Anterior vena cava (tissue), 1 donor: Measurements from ENCODE around the gene TMEM200C.

GRCh38 chr18:3179440-3180096, 40.2 kb downstream of the MYOM1 start:
- PRO-cap, result no peak

DNA sequence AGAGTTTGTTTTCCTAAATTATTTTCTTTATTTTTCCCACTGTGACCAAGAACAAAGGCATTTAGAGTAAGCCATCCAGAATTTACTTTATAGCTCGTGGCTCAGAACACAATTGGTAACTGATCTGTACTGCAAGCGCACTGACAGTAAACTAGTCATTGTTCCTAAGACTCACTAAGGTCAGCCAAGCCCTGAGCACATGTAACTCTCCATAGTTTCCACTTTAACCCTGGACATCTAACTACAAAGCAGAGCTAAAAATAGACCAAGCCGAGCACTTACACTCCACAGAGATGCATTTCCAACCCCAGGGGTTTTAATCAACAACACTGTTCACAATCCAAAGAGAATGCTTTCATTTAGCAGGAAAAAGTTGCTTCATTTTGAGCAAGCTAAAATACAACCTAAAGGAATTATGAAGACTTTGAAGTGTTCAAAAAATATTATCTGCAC, 8.1 kb downstream of the MYOM1 start:
- PRO-cap, result no peak

- PRO-cap, result no peak
Measured at GRCh38 chr18:3220869-3221148, 1.0 kb upstream of the MYOM1 start.

DNA sequence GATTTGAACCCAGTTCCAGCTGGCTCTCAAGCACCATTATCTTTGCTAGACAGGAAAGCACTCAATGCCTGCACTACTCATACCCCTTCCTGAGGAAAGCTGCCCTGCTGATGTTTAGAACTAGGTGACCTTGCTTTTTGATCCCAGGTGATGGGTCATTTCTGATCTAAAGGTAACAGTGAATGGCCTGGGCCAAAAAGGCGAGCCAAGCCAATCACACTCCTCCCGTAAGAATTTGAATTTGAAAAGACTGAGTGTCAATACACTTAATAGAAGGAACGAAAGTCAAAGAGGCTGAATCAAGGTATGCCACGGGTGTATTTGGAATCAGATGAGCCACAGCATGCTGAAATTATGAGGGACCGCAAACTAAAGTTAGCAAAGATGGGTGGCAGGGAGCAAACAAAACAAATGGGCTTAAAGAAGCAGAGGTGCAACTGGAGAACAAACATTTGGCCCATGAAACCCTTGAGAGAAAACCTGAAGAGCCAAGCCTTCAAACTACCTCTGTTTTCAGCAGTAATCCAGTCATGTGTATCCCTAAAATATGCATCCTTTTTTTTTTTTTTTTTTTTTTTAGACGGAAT, 11.3 kb upstream of the MYOM1 start:
- PRO-cap, result no peak

DNA sequence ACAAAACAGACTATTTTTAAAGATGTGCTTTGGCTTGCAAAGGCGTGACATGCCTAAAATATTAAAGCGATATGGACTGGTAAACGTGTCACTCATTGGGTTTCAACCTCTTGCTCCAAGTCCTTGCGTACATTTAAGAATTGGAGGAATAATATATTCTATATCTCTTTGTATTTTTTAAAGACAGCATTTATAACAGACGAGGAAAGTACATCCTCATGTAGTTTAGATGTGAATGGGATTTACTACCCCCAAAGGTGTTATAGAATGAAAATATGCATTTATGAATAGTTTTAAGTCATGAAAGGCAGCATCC, 3.8 kb downstream of the MYL12A start:
- PRO-cap, result no peak

GRCh38 chr18:3253582-3254442, 6.2 kb downstream of the MYL12A start:
- PRO-cap, result no peak

DNA sequence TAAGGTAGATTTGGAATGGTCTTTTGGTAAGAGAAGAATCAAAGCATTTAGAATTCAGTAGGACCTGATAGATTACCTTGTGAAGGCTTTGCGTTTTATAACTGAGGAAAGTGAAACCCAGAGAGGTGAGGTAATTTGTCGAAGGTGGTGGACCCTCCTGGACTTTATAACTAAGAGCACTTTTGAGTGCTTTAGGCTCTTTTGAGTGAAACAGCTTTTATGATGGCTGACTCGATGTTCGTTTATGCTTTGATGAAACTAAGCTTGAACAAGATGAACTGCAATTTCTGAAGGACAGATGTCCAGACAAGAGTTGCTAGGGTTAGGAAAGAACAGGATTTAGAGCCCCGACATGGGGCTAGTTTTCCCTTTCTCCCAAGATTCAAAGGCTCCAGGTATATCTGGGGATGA, 1.4 kb downstream of the MYL12B start:
- PRO-cap, result no peak

DNA sequence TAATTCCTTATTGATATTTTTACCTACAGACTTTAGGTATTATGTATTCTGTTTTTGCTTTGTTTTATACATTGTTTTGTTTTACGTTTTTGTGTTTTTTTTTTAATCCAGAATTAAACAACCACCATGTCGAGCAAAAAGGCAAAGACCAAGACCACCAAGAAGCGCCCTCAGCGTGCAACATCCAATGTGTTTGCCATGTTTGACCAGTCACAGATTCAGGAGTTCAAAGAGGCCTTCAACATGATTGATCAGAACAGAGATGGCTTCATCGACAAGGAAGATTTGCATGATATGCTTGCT, 10.8 kb downstream of the MYL12B start:
- PRO-cap, result no peak

DNA sequence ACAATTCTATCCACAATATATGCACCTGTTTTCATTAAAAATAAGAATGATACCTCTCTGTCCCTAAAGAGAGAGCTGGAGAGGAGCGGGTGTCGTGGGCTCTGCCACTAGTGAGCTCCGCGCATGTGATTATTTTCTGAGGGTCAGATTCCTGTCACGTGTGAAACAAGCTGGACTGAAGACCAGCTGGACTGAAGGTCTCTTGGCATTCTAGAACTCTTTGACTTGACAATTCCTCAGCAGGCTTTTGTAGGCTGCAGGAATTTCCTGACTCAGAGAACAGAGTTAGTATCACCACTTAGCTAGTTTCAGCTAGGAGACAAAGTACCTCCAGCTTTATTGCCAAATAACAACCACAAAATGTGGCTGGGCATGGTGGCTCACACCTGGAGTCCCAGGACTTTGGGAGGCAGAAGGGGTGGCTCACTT, 88.5 kb downstream of the MYL12B start:
- PRO-cap, result no peak

DNA sequence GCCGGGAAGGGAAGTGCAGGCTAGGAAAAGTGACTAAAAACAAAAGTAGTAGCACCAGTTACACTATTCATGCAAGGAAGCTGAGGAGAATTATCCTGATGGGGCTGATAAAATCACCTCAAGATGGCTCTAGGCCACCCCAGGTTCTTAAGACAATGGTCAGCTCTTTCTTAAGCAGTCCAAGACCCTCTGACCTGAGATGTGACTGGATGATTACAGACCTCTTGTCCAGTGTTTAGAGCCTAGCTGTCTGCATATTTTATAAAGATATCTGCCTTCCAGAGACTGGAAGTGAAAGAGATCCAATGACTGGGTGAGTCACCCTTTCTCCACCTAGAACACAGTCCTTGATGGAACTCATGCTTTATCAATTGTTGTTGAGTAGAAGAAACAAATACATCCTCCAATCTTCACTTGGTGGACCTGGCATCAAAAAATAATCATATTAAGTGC, 3.4 kb upstream of the TGIF1 start:
- PRO-cap, result no peak

DNA sequence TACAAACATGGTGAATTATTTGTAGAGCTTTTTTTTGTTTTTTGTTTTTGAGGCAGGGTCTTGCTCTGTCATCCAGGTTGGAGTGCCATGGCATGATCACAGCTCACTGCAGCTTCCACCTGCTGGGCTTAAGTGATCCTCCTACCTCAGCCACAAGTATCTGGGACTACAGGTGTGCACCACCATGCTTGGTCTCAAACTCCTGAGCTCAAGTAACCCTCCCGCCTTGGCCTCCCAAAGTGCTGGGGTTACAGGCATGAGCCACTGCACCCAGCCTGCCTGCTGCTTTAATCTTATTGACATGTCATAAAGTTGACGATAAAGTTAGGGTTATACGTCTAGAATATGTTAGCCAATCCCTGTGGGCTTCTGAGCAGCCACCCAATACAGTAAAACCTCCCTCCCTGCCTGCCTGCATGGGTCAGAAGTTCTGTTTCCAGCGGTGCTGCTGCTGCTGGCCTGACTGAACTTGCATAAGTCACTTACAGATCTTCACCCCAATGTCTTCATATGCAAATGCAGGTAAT, 30.0 kb downstream of the TGIF1 start:
- PRO-cap, result no peak

DNA sequence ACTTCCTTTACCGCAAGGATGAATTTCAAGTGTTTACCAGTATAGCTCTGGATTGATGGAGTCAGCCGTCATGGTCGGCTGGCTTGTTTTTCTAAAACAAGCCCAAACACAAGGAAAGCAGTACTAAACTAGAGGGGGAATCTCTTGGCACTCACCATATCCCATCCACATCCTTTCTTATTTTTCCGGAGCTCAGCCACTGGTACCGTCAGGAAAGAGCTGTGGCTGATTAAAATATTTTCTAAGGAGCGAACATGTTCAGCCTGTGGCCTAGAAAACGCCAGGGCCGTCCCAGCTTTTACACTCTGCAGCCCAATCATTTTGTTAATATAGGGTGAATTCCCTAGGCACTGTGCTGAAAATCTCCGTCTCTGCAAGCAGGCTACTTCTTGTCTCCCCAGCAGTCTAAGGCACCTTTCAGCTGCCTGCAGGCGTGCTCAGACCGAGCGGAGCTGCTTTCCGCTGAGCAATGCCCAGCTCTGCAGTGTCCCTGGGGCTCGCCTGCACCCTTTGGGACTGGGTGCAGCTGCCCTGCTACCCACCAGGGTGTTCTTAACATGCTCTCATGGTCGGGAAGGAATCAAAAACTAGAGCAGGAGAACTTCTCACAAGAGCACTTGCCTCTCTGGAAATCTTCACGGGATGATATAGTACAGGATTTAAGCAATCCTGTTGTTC, 59.2 kb downstream of the TGIF1 start:
- PRO-cap, result no peak

DNA sequence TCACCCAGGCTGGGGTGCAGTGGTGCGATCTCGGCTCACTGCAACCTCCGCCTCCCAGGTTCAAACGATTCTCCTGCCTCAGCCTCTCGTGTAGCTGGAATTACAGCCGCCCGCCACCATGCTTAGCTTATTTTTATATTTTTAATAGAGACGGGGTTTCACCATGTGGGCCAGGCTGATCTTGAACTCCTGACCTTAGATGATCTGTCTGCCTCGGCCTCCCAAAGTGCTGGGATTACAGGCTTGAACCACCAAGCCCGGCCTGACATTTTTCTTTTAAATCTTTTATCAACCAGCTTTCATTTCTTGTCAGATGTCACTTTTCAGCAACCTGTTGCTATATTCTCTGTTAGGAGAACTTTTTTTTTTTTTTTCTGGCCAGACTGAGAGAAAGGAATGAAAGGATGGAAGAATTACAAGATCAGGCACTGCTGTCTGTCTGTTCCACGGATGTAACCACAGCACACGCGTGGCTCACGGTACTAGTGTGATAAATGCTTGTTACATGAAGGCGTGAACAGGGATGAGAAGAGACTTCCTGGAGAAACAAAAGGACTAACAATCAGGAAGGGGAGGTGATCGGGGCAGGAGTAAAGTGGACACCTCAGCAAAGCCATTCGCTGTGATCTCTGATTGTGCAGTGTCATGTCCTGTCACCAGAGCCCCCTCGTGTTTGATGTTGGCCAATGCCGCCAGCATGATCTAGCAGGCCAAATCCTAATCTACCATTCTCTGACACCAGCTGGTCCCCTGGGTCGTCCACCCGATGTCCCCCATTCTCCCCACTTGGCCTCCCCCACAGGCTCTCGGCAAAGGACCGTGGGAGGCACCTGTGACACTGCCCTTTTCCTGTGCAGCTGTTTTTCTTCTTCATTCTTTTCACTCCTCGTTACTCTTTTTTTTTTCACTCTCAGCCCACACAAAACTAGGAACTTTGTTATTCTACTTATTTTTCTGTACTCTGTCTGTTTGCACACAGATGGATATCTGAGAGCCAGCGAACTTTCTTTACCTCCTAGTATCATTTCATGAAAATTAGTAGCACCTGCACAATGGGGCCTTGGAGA, 146.6 kb downstream of the TGIF1 start:
- PRO-cap, result unidirectional peak, minus-strand start at position 619 of the sequence

- PRO-cap, result no peak
Measured at GRCh38 chr18:3650218-3650672, 200.3 kb downstream of the TGIF1 start.

- PRO-cap, result unidirectional peak, plus-strand start at chr18:5463587
Measured at GRCh38 chr18:5462740-5463798, 80.7 kb downstream of the EPB41L3 start.

DNA sequence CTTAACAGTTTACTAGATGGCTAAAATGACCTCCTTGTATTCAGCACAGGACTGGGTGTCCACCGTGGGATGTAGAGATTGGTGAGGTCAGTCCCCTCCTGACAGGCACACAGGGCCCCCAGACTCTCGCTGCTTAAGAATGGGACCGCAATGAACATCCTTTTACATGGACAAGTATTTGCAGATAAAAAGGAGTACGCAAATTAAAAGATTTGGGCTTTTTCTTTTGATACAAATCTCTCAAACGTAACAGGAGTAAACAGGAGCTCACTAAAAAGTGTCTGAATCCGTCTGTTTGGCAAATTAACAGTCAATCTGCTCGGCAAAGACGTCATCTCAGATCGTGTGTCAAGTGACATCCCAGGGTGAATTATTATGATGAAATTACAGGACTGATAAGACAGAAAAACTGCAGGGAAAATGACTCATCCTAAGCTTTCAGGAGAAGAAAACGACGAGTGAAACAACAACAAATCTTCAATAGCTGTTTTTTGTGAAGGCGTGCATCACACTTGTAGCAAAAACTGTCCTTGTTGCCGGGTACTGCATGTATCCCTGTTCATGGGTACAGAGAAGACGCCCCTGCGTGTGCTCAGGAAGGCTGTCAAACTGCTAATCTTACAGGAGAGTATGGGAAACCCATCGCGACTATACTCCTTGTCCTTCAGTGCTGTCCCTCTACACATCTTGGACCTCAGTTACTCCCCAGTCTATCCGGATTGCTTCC, 25.0 kb downstream of the EPB41L3 start:
- PRO-cap, result bidirectional peak, plus-strand start at position 433 of the sequence, minus-strand start at position 300 of the sequence

DNA sequence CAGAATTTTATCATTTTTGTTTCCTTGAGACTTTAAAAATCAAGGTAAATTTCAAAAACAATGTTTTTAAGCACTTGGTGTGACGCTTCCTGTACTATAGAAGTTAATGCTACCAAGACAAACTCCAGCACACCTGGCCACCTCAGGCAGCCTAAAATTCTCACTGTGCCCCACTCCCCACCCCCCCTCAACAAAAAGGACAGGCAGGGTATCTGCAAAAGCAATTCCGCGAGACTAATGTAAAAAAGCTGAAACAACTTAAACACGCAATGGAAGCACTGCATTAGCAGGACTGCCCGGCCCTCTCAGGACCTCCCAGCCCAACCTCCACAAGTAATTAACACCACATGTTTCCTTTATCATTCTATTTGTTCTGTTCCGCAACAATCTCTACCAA, 1.5 kb downstream of the EPB41L3 start:
- PRO-cap, result no peak

DNA sequence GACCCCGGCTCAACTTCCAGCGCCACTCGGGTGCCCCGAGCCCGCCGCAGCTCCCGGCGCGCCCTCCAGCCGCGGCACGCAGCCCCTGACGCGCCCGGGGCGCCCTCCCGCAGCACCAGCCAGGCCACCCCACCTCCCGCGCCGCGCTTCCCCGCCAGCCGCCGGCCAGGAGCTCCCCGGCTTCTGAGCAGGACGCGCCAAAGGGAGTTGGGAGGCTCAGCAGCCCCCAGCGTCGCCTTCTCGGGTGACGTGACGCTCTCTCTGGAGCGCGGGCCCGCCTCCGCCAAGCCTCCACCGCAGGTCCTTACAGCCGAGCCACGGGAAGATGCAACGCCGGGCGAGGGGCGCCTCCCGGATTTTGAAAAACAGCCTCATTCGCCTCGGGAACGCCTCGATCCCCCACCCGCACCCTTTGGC, 85.0 kb upstream of the EPB41L3 start:
- PRO-cap, result bidirectional peak, plus-strand start at position 309 of the sequence, minus-strand start at position 185 of the sequence

DNA sequence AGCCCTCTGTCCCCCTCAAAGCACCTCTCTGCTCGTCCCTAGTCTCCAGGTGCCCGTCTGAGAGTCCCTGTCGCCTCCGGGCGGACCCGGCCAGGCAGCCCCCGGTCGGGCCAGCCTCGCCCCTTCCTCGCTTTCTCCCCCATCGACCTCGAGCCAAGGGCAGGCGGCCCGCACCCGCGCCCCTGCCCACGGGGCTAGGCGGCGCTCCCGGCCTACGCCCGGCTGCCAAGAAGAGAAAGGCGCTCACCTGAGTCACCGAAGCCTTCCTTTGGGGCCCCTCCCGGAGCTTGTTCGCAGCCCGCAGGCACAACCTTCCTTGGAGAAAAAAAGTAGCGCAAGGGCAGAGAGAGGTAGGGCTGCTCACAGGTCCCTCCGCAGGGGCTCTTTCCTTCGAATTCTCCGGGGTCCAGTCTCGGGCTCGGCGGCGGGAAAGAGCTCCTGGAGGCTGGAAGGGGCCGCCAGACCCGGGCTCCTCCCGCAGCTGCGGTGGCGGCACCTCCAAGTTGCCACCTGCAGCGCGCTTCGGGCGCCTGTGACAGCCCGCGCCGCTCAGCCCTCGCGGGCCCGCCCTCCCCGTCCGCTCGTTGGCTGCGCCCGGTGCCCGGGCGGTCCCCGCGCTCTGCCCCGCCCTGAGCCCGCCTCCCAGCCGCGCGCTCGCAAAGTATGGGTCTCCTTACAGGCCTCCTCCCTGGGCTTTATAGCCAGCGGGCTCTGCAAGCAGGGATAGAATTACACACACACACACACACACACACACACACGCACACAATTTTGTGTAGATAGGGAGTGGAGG, 86.5 kb upstream of the EPB41L3 start:
- PRO-cap, result bidirectional peak, plus-strand start at position 691 of the sequence, minus-strand start at position 583 of the sequence

GRCh38 chr18:5894956-5895795, at the start of gene TMEM200C:
Gene TMEM200C, minus strand, starts transcription at chr18:5895522.
- PRO-cap, result bidirectional peak, plus-strand start at chr18:5895668, minus-strand start at chr18:5895398